Panc1 (cell line): Measurements from ENCODE around the genes CELA3A, CDC42 and HNRNPR.

- RRBS, 2 experiments = no CpG with 5 or more reads among the region's 8 CpGs
These were observed 7.5 kb downstream of the USP48 start for GRCh38 chr1:21775394-21775875.

- RRBS, 2 experiments = 97 to 98% methylated on average over 7 of the region's 14 CpGs
These were observed 19.1 kb downstream of the LDLRAD2 start for GRCh38 chr1:21831121-21831615.

DNA sequence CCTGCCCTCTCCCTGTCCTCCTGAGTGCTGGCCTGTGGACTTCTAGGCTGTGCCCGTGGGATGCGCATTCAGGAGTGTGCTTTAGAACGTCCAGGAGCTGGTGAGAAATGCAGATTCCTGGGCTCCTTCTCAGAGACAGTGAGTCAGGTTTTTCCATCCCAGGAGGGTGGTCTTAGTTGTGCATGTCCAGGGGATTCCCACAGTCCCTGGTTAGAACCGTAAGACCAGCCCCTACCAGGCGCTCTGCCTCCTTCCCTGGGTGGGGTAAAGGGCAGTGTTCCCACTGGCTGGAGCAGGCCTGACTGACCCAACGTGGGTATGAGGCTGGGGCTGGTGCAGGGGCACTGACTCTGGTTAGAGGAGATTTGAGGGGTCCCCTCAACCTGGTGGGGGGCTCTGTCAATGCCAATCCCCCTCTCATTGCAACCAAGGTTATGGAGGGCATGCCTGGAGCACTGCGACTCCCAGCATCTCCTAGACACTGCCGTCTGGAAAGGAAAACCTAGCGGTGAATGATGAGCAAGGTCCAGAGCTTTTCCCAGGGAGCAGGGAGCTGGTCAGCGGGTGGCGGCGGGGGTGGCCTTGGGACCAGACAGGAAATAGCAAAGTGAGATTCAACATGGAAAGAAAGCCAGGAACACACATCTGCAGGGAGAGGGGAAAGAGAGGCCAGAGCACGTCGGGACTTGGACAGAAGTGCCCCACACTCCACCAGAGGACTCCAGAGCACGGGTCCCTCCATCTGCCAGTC lies 38.6 kb downstream of the HSPG2 start:
- RRBS, 2 experiments = no CpG with 5 or more reads among the region's 15 CpGs

DNA sequence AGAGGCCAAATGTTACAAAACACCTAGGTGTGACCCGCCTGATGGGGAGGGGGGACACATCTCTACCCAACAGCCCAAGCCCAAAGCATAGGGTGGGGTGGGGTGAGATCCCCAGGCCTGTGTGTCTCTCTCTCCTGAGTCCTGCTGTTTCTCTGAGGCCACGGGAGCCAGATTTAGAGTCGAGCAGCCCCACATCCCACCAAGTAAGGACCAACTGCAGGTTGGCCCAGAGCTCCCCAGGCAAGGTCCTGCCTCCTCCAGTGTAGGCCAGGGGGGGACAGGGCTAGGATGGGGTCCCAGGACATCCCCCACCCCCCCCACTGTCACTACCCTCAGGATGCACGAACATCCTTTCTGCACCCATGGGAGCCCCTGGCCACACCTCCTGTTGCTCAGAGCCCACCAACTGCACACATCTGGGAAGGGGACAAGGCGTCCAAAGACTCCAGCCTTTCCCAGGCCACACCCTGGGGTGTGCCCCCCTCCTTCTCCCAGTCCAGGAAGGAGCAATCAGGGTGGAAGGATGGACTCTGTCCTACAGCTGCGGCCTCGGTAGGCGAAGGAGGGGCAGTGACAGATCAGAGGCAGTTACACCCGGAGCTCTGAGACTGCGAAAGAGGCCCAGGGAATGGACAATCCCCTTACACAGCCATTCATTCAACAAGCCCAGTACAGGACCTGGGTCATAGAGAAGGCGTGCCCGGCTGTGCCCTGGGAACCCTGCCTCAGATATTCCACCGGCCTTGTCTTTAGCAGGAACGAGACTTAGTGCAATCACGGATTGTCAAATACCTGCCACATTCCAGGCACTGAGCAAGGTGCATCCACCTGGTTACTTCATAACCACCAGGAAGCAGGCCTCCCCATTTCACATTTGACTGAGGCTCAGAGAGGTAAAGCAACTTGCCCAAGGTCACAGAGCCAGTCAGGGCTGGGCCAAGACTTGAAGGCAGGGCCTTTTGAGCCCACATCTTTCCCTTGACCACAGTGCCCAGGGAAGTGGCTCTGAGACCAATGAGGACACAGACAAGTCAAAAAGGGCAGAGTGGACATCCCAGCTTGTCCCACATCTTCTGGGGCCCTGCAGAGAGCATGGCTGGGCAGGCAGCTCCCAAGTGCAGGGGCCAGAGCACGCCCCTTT lies 9.5 kb downstream of the HSPG2 start:
- RRBS, 2 experiments = 53 to 57% methylated on average over 4 to 5 of the region's 16 CpGs

DNA sequence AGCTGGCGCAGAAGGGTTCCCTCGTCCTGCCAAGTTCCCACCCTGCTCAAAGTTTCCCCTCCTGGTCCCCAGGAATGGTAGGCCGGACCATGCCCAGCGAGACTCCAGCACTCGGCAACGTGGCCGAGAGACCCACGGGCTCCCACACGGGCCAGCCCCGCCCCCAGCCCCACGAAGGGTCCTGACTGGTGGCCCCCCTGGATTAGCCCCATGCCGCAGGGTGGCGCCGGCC lies 423 bp downstream of the HSPG2 start:
- RRBS, 2 experiments = no CpG with 5 or more reads among the region's 14 CpGs

DNA sequence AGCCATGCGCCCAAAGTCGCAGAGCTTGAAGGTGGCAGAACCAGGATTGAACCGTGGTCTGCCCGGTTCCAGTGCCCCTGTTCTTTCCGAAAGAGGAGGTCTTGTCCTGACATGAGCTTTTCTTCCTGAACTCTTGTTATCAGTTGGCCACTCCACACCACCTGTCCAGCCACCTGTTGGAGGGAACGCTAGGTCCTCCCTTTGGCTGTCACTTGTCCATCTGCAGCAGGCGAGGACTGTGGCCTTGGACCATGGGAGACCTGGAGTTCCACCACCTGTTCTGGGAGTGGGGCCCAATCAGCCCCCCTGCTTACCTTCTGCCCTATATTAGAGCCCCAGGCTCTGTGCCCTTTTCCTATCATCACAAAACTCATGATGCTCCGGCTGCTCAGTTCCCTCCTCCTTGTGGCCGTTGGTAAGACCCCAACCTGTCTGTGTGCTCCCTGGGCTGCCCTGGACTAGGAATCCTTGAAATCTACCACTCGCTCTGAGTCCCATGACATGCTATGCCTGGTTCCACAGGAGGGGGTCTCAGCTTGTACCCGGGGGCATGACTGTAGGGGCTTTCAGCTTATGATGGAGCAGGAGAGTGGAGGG lies at the start of gene CELA3A:
TSS of gene CELA3A (plus strand) at position 355 of the 597 bp plus-strand sequence.
- RRBS, 2 experiments = no CpG with 5 or more reads among the region's 11 CpGs

DNA sequence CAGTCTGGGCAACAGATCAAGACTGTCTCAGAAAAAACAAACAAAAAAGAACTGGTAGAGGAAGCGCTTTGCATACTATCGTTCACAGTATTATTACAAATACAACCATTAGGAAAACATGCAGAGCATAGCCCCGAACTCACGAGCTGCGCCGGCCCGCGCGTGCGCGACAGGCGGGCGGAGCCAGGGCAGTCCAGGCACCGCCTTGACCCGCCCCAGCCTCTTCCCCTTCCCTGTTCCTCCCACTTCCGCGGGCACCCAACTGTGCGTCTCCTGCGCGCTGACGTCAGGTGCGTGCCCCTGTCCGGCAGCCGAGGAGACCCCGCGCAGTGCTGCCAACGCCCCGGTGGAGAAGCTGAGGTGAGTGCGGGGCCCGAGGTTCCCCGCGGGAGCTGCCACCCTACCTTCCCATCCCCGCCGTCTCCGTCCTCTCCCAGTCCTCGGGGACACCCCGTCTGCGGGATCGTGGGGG lies at the start of gene CDC42:
TSS of gene CDC42 (plus strand) at position 327 of the 472 bp plus-strand sequence.
- RRBS, 2 experiments = 1 to 8% methylated on average over 6 of the region's 39 CpGs

GRCh38 chr1:22076258-22076609 lies 23.7 kb downstream of the CDC42 start:
- RRBS, 2 experiments = no CpG with 5 or more reads among the region's 4 CpGs

- RRBS, 2 experiments = no CpG with 5 or more reads among the region's 5 CpGs
These were observed 40.9 kb downstream of the CDC42 start for GRCh38 chr1:22093073-22094113.

DNA sequence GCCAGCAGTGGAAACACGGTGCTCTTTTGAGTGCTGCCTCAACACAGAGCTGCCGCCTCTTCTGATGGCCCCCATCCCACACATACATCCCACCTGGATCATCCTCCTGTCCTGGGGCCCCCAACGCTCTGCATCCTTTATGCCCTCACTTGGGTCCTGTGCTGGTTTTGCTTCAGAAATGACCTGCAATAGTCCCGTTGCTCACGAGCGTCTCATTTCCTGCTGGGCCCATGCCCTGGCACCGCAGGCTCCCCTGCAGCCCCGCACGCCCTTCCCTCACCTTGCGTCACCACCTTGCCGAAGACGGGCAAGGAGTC lies 13.6 kb downstream of the WNT4 start:
- RRBS, 2 experiments = no CpG with 5 or more reads among the region's 12 CpGs

- RRBS, 2 experiments = 33 to 67% methylated on average over 2 of the region's 21 CpGs
These were observed 9.2 kb downstream of the WNT4 start for GRCh38 chr1:22133592-22134220.

GRCh38 chr1:22140577-22141069 lies 2.3 kb downstream of the WNT4 start:
- RRBS, 2 experiments = no CpG with 5 or more reads among the region's 6 CpGs

DNA sequence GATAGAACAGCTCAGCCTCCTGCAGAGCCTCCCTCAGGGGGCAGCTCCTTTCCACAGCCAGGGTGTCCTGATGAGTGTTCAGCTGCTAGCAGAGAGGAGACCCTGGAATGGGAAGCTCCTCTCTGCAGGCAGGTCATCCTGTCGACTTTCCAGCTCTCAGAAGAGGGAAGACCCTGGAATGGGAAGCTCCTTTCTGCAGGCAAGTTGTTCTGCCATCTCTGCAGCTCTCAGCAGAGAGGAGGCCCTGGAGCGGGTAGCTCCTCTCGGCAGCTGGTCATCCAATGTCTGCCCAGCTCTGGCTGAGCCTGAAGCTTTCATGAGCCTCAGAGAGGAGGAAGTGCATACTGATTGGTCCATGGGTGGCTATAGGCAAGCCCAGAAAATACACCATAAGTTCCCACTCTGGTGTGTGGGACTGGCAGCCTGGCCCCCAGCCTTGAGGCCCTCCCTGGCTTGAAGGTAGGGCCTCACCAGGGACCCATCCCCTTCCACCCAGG lies 1.7 kb upstream of the C1QA start:
- RRBS, 2 experiments = no CpG with 5 or more reads among the region's 3 CpGs

DNA sequence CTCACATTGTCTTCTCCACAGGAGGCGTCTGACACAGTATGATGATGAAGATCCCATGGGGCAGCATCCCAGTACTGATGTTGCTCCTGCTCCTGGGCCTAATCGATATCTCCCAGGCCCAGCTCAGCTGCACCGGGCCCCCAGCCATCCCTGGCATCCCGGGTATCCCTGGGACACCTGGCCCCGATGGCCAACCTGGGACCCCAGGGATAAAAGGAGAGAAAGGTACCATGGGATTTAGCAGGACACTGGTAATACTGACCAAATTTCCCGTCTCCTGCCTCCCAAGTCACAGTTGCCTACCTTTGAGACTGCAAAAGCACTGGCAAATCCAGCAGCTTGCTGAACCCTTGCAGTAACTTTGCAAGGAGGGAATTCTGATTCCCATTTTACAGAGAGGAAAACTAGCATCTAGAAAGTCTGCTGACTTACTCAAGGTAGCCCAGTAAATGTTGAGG lies 6.4 kb downstream of the C1QB start:
- RRBS, 2 experiments = no CpG with 5 or more reads among the region's 6 CpGs

GRCh38 chr1:22914059-22915077 lies 58.3 kb downstream of the LACTBL1 start:
- RRBS, 2 experiments = no CpG with 5 or more reads among the region's 17 CpGs

DNA sequence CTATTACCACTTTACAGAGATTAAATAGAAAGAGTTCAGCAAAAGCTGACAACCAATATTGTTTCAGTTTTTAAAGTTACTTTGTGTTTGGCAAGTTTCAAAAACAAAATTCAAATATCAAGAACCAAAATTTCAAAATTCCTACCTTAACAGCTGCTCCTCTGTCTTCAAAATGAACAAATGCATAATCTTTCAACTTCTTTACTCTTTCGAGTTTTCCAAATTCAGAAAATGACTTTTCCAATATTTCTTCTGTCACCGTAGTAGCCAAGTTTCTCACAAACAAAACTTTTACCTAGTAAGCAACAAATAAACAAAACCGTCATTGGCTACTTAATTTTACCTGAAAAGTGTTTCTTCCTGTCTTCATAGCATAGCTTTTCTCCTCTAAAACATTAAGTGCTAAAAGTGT lies 30.7 kb downstream of the HNRNPR start:
- RRBS, 2 experiments = no CpG with 5 or more reads among the region's 3 CpGs

DNA sequence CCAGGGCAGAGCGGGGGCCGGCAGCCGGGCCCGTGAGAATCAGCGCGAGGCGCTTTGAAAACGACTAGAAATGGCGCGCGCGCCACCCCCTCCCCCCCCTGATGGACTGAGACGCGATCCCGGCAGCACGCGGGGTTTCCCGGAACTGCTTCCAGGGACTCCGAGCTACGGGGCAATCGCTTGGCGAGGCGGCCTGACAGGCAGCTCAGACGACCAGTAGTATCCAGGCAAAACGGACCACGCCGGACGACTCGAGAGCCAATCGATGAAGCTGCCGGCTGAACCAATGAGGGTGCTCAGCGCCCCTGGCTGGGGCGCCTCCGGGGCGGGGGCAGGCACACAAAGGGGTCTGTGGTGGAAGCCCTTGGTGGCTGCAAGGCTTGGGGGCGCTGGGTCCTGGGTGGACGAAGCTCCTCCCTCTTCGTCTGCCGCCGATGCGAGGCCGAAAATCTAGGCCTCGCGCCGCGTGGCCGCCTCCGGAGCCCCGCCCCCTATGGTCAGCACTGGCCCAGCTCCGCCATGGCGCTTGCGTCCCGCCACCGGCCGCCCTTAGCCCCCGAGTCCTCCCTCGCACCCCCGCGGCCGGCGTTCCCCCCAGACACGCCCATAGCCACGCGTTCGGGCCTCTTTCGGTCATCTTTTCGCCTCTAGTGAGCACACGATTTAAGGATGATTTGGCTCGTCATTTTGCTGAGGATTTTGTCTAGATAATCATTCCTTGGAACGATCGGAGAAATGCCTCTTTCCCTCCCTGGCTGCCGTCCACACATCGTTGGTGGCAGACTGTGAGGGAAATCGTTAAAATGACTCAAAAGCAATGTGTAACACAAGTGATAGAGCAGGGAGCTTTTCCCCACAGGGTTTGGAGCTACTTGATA lies at the start of gene HNRNPR:
TSS of gene HNRNPR (minus strand) at position 75 of the 878 bp plus-strand sequence.
- RRBS, 2 experiments = 1 to 5% methylated on average over 32 of the region's 74 CpGs

GRCh38 chr1:23370289-23370857 lies 737 bp upstream of the ZNF436 start:
- RRBS, 2 experiments = no CpG with 5 or more reads among the region's 8 CpGs

DNA sequence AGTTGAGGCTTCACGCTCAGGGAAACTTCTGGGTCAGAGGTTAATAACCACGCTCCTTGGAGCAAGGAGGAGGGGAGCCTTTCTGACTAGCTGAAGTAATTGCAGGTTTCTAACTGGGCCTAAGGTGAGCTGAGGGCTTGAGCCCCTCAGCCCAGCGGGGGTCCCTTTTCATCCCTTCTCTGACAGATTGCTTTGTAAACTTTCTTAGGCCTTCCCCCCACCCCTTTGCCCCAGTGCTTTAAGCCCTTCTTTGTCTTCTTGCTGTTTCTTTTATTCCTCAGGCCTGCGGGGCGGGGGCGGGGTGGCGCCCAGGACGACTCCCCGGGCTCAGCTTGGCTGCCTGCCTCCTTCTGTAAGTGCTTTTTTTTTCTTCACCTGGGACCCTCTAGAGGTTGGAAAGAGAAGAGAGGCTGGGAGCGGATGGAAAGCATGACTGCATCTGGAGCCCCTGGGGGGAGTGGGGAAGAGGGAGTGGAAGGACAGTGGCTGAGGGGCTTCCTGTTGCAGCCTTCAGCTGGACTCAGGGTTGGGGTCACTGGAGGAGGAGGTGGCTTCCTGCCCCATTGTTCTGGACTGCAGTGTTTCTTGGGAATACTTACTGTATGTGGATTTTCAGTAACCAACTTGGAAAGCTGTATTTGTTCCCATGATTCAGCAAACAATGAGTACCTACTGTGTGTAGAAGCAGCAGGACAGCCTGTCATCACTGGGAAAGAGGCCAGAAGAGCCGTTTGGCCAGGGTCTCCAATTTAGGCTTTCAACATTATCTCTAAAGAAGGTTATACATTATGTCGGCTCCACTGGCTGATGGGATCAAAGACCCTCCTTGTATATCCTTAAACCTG lies 1.4 kb upstream of the ZNF436 start:
- RRBS, 2 experiments = no CpG with 5 or more reads among the region's 12 CpGs